Cardiac muscle cell (in vitro differentiated cells and primary cell): ENCODE data around the genes HOXD10, HOXD4, HOXD3 and AGPS.

- RAMPAGE, long total RNA = no peak
- RRBS = no CpG with 5 or more reads among the region's 35 CpGs
Observed at GRCh38 chr2:176001162-176002136, 618 bp downstream of the LNPK start.

GRCh38 chr2:176053775-176054227, 30.0 kb downstream of the EVX2 start:
- RAMPAGE, long total RNA = no peak
- RRBS = no CpG with 5 or more reads among the region's 1 CpG

DNA sequence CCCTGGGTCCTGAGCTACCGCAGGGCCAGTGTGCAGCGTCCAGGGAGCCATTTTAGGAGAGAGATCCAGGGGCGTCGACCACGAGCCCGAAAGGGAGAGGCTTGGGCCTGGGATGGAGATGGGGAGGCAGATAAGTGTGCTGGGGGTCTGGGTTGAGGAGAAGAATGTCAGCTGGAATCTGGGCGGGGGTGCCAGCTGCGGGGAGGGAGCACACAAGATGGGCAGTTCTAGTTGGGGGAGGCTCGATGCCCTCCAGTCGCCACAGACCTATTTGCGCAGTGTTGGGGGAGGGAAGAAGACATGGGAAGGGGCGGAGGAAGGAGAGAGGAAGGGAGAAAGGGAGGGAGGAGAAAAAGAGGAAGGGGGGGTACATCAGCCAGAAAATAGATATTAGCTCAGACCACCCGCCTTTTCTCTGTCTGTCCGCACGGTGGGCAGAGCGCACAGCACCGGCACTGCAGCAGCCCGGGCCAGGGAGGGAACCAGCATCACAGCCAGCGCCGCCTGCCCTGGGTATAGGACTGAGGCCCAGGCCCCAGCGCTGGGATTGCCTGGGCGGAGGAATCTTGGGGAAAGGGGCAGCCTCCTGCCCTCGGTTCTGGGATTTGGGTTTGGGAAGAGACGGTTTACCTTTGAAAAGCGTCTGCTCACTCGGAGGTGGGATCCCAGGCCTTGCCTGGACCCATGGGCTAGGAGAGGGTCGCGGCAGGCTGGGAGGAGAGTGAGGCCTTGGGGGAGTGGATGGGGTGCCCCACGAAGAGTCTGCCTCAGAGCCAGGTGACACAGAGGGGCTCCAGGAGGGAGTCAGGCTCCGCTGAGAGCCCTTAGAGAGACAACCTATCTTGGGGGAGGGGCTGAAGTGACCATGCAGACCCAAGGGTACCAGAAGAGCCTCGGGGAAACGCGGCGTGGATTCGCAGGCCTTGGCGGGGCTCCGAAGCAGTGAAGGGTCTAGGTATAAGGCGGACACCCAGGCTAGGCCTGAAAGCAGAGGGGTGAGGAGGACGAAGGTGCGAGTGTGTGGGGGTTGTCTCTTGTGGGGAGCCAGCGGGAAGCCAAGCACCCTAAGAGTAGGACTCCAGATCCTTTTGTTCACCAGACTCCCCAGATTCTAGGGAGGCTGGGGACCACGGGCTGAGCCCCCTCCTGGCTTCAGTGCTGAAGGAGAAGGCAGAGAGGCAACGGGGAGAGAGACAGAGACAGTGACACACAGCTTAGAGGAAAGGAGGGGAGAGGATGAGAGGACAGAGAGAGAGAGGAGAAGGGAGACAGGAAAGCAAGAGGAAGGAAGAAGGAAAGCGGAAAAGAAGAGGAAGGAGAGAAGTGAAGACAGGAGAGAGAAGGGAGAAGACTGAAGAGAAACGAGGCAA, 1.5 kb upstream of the HOXD11 start:
- RAMPAGE, long total RNA = no peak
- RRBS = no CpG with 5 or more reads among the region's 45 CpGs

- RAMPAGE, long total RNA = no peak
- RRBS = no CpG with 5 or more reads among the region's 27 CpGs
Observed at GRCh38 chr2:176109110-176110048, 2.3 kb downstream of the HOXD11 start.

GRCh38 chr2:176113605-176114467, 2.7 kb upstream of the HOXD10 start:
- RAMPAGE, long total RNA = no peak
- RRBS = no CpG with 5 or more reads among the region's 17 CpGs

DNA sequence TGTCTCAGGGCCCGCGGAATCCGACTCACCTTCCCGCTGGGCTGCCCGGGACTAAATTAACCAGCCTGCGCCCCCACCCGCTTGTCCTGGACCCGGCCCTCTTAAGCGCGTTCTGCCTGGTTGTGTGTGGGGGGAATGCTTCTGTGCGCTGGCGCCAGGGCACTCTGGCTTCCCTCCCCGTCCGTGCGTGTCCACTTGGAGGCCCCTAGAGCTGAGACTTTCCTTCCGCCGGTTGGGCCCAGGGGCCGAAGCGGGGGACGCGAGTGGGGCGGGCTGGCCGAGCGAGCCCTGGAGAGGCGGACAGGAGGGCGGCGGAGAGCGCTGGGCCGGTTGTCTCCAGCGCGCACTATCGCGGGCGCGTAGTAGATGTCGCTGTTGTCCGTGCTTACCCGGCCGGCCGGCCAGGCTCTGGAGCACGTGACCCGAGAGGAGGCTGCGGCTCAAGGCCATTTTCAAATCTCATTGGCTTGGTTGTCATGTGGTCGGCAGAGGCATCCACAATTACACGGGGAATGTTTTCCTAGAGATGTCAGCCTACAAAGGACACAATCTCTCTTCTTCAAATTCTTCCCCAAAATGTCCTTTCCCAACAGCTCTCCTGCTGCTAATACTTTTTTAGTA, at the start of gene HOXD10:
TSS of gene HOXD10 (plus strand) at position 521 of the 621 bp plus-strand sequence.
- RAMPAGE, long total RNA = no peak
- RRBS = 3% methylated on average over 22 of the region's 45 CpGs

GRCh38 chr2:176116953-176117840, 619 bp downstream of the HOXD10 start:
- RAMPAGE, long total RNA = no peak
- RRBS = no CpG with 5 or more reads among the region's 44 CpGs

- RAMPAGE, long total RNA = no peak
- RRBS = 9% methylated on average over 1 of the region's 29 CpGs
Observed at GRCh38 chr2:176123680-176124350, 1.3 kb downstream of the HOXD9 start.

GRCh38 chr2:176139494-176140091, 10.1 kb downstream of the HOXD8 start:
- RAMPAGE, long total RNA = no peak
- RRBS = 9% methylated on average over 8 of the region's 32 CpGs

GRCh38 chr2:176151078-176151765, at the start of gene HOXD4:
Gene HOXD4, plus strand, starts transcription at chr2:176151550.
- RAMPAGE, long total RNA = no peak
- RRBS = no CpG with 5 or more reads among the region's 27 CpGs

DNA sequence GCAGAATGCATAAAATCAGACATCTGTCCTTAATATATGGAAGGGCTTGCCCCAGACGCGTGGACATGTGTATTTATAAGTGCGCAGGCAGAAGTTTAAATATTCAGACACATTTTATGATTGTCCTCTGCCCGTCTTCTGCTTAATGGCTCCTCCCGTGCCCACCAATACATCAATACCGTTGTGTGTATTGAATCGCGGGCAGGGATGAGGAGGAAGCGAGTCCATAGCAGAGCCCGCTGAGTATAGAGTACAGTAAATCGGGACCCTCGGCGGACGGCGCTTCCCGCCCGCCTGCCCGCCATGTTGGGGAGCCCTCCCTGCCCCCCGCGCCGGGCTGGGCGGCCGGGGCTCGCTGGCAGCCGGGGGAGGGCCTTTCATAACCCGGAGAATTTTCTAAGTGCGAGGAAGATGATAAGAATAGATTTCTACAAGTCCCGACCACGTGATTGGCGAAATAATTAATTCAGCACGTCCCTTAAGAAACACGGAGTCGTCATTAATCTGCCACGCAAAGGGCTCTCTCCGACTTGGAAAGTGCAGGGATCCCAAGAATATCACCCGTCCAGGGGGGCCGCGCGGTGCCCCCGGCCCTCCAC, at the start of gene HOXD3:
TSS of gene HOXD3 (plus strand) at position 490 of the 599 bp plus-strand sequence.
- RAMPAGE, long total RNA = no peak
- RRBS = no CpG with 5 or more reads among the region's 40 CpGs

DNA sequence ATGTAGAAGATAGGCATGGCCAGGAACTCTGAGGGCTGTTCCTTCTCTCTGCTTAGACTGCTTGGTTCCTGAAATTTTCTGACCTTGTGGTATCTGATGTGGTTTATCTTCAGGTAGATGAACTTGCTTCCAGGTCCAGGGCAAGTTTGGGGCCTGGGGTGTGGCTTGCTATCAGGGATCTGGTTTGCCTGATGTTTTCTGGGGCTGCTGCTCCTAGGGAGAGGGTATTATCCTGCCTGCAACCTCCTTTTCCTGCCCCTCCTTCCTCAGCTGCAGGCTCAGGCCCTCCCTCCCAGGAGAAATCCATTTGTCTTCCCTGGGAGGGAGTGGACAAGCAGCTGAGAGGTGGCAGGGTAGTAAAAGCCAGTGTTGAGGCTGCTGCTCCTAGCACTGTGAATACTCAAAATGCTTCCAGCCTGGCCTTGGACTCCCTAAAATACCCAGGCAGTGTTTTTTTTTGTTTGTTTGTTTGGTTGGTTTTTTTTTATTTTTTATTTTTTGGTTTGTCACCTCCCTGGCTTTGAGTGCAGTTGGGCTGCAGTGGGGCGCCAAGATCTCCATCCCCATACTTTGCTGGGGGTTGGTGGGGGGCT, 13.4 kb downstream of the HOXD3 start:
- RAMPAGE, long total RNA = no peak
- RRBS = no CpG with 5 or more reads among the region's 1 CpG

DNA sequence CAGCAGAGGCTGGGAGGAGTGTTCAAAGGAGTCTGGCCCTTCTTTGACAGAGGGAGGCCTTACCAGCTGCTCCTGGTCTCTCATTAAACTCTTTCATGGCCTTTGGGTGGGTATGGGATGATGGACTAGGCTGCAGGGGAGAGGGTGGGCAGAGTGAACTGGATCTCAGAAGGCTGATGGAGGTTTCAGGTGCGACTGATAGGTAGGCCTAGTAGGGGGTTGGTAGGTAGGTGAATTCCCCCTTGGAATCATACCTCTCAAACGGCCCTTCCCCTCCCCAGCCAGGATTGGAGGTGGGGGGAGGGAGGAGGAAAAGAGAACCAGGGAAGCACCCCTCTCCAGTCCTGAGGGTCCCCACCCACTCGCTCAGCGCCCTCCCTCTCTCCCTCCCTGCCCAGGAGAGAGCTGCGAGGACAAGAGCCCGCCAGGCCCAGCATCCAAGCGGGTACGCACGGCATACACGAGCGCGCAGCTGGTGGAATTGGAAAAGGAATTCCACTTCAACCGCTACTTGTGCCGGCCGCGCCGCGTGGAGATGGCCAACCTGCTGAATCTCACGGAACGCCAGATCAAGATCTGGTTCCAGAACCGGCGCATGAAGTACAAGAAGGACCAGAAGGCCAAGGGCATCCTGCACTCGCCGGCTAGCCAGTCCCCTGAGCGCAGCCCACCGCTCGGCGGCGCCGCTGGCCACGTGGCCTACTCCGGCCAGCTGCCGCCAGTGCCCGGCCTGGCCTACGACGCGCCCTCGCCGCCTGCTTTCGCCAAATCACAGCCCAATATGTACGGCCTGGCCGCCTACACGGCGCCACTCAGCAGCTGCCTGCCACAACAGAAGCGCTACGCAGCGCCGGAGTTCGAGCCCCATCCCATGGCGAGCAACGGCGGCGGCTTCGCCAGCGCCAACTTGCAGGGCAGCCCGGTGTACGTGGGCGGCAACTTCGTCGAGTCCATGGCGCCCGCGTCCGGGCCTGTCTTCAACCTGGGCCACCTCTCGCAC, 14.3 kb downstream of the HOXD3 start:
- RAMPAGE, long total RNA = no peak
- RRBS = 3% methylated on average over 26 of the region's 65 CpGs

- RAMPAGE, long total RNA = no peak
- RRBS = no CpG with 5 or more reads among the region's 2 CpGs
Observed at GRCh38 chr2:176271539-176272265, 2.5 kb downstream of the MTX2 start.

- RAMPAGE, long total RNA = no peak
- RRBS = 2% methylated on average over 47 of the region's 114 CpGs
Observed at GRCh38 chr2:176637243-176638619, 368.5 kb downstream of the MTX2 start.

- RAMPAGE, long total RNA = no peak
- RRBS = no CpG with 5 or more reads among the region's 3 CpGs
Observed at GRCh38 chr2:177222068-177222393, 9.4 kb downstream of the HNRNPA3 start.

GRCh38 chr2:177222394-177222558, 9.7 kb downstream of the HNRNPA3 start:
- RAMPAGE, long total RNA = no peak
- RRBS = no CpG with 5 or more reads among the region's 2 CpGs

DNA sequence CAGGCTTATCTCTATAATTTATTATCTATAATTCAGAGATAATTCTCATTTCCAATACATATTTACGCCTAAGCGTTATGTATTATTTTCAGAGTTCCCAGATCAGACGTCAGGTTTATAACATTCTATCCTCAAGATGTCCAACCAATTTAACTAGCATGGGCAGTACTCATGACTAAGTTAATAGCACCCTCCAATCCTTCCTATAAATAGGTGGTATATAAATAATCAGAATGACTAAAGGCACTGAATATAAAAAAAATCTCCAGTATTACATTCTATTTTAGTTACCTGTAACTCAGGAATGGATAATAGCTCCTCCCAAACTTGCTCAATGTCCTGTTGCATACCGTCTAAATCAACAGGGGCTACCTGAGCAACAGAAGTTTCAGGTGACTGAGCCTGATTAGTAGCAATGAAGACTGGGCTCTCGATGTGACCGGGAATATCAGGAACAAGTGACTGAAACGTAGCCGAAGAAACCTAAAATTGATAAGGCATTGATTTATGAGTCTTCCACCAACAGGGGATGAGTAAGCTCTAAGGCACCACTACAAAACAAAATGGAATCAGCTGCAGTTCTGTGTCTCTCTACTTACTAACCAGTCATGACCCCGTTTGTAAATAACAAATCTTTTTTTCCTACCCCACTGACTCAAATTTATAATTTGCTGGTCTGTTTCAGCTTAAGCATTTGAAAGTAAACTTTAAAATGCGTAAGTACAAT, 19.7 kb downstream of the HNRNPA3 start:
- RAMPAGE, long total RNA = no peak
- RRBS = no CpG with 5 or more reads among the region's 10 CpGs

DNA sequence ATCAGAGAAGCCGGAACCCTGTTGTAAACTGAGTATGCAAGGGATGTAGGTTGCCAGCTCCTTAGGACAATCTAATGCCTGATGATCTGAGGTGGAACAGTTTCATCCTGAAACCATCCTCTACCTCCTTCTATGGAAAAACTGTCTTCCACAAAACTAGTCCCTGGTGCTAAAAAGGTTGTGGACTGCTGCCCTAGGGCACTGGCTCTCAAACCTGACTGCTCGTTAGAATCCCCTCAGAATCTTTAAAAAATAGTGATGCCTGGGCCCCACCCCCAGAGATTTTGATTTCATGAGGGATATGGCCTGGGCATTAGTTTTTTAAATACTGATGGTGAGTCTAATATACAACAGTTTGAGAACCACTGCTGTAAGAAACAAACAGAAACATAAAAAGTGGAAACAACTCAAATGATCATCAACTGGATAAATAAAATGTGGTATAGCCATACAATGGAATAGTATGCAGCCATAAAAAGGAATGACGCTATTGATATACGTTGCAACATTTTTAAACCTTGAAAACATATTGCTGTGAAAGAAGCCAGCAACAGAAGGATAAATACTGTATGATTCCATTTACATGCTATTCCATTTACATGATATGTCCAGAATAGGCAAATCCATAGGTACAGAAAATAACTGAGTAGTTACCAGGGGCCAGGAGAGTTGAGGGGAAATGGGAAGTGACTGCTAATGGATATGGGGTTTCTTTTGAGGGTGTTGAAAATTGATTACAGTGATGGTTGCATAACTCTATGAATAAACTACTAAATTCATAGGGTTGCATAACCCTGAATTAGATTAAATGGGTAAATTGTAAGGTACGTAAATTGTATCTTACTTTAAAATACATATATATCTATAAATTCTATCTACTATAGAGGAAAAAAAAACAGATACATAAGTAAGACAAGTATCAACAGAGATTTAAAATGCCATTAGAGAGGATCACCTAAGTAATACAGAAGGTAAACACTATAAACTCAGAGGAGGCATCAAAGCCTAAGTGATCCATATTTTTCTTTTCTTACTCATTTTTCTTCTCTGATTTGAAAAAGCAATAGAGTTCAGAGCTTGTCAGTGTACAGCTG, 6.4 kb downstream of the NFE2L2 start:
- RAMPAGE, long total RNA = no peak
- RRBS = no CpG with 5 or more reads among the region's 5 CpGs

DNA sequence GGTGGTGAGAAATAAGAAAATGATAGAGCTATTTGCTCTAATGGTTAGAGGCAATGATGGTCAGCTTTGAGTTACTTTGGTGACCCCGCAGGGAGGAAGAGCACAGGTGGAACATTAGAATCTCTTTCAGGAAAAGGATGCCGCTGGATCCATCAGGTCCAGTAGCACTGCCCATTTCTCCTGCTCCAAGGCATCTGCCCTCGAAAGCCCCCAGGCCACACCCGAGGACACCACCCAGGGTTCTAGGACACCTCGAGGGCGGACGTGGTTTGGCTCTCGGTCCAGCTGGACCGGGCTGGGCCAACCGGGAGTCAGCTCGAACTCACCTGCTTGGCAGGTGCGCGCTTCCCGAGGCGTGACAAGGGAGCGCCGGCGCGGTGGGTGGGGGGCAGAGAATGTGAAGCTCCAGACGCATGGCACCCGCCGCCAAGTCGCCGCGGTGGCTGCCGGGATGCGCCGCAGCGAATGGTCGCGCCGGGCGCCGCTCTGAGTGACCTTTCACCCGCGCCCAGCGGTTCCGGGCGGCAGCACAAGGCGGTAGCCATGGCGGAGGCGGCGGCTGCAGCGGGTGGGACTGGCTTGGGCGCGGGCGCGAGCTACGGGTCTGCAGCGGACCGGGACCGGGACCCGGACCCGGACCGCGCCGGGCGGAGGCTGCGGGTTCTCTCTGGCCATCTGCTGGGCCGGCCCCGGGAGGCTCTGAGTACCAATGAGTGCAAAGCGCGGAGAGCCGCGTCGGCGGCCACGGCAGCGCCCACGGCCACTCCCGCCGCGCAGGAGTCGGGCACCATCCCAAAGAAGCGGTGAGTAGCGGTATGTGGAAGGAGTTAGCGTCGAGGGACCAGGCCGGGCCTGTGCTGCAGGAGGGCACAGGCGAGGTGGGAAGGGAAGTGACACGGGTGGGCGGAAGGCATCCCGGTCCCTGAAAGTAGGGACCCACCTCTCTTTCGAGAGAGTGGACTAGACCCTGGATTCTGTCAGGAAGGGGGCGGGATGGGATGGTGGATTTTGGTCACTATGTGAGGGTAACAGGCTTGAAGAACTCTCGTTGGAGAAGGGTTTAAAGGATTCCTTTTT, at the start of gene AGPS:
TSS of gene AGPS (plus strand) at position 527 of the 1,077 bp plus-strand sequence.
- RAMPAGE, long total RNA = start-site peak on the plus strand centred at position 532 of the sequence, 26 bp wide, 564 and 236 reads in 2 replicates
- RRBS = 2% methylated on average over 41 of the region's 86 CpGs